Epithelial cell of prostate (primary cell): ENCODE results near the genes PRPF4B and CDYL.

GRCh38 chr6:3506872-3507160, 50.0 kb upstream of the SLC22A23 start:
- RRBS = no CpG with 5 or more reads among the region's 4 CpGs

GRCh38 chr6:3592340-3592768, 135.5 kb upstream of the SLC22A23 start:
- RRBS = no CpG with 5 or more reads among the region's 5 CpGs

DNA sequence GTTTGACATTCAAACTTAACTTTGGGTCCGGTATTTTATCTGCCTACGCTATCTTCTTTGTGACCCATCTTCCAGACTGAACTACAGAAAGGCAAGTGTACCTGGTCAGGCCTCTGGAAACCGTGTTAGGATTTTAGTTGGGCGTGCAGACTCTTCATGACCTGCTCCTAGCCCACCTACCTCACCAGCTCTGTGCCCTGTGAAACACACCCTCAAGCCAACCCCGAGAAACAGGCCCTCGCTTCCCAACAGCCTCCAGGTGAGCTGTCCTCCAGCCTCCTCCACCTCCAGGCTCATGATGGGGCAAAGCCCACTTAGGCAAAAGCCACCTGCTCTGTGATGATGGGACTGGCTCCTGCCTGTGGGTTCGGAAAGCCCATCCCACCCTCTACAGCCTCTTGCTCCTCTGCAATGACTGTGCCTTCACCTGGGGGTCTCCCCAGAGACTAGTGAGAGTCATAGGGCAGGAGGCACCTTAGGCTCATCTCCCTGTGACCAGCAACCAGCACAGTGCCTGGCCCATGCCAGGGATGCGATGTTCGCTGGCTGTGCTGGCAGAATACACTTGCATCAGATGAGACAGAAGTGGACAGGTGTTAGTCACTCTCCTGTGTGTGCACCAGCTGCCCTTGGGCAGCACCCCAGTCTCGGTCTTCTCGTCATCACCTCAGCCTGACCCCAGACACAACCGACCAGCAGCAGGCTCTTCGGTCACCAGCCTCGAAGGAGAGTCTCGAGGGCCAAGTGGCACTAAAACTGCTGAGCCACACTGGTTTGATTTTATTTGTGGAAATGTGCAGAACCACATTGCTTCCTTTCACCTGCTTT, 10.9 kb downstream of the PXDC1 start:
- RRBS = no CpG with 5 or more reads among the region's 15 CpGs

- RRBS = no CpG with 5 or more reads among the region's 6 CpGs
Observed at GRCh38 chr6:3808672-3809291, 40.4 kb upstream of the FAM50B start.

DNA sequence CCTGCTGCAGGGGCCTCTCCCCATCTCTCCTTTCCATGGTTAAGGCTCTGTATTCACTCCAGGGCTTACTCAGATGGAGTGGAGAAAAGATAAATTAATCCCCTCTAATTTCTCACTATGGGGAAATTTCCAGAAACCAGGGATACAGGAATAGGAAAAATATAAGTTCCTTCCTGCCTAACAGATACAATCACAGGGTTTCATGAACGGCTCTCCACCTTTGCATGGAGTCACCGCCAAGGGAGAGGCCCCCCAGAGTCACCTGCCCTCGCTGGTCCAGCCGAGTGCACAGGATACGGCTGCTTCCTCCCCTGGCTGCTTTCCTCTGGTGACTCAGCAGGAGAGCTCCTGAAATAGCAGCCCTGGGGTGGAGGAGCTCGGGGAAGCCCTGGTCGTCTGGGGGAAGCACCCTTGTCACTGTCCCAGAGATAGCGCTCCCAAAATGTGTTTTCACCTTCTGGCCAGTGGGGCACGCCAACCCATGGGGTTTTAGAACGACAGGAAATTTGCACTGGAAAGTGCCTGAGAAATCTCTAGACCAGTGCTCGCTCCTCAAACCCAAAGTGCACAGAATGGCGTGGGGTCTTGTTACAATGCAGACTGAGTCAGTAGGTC, 36.1 kb upstream of the FAM50B start:
- RRBS = no CpG with 5 or more reads among the region's 12 CpGs

DNA sequence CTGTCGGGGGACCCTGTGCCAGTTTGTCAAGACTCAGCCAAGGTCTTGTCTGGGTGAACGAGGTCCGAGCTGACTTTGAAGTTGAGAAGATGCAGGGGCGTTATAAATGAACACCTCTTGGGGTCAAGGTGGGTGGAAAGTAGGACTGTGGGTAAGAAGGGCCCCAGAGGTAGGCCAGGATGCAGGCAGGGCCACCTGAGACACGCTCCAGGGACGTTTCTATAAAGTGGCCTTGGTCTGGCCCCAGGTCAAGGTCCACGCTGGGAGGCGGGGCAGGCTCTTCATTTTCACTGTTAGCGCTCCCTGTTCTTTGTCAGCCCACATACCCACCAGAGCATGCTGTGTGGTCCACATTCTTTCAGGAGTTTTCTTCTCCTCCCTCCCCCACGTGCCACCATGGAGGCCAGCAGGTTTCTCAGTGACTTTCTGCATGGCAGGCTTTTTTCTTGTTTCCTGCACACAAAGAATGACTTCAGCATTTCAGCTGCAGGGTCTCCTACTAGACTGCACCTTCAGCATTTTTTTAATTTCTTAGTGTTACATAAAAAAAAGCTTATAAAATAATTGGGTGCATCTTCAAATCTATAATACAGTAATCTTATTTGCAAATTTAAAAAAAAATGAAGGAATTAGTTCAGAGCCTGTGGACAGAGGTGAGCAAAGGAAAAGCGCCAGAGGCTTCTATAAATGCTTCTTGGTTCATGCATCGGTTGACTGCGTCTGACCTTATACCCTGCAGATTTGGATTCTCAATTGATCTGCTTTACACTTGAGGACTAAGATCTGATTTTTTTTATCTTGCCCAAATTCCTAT, 57.5 kb downstream of the FAM50B start:
- RRBS = no CpG with 5 or more reads among the region's 13 CpGs

DNA sequence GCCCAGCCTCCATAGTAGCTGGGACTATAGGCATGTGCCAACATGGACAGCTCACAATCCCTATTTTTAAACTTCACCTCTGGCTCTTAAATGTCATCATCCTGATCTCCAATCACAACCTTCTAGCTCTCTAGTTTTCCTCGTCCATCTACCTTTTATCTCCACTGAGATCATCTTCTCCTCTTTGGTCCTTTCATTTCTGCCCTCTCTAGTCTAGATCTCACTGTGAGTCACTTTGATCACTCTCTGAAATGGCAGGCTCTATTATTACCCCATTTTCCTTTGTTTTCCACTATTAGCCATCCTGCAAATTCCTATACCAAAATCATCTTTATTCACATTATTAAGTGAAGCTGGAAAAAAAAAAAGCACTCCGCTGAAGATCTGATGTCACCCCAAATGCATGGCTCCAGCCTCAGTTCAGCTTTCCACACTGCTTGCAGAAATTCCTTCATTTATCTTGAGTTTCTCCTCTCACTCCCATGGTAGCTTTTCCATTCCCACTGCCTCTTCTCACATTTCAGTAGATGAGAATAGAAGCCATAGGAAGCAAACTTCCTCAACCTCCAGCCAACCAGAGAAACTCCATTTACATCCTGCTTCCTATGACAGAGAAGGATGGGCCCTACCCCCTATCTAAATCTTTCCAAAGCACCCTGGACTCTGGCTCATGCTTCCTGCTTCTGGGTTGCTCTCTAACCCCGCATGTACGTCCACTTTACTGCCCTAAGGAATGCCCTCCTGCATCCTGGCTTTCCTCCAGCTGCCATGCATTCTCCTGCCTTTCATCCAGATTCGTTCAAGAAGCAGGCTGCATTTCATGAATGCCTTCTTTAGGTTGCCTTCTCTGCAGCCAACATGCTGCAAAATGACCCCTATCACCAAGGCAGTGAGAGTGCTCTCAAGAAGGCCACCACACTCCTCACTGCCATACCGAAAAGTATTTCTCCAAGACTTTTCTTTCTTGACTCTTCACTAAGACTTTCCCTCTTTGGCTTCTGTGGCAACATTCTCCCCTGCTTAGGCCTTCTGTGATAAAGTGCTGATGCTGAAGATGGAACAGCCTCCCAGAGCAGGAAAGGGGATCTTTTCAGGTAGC, 34.2 kb upstream of the PRPF4B start:
- RRBS = no CpG with 5 or more reads among the region's 6 CpGs

- RRBS = 1% methylated on average over 8 of the region's 38 CpGs
Observed at GRCh38 chr6:4021001-4021536, at the start of gene PRPF4B. Gene PRPF4B, plus strand, starts transcription at chr6:4021300.

DNA sequence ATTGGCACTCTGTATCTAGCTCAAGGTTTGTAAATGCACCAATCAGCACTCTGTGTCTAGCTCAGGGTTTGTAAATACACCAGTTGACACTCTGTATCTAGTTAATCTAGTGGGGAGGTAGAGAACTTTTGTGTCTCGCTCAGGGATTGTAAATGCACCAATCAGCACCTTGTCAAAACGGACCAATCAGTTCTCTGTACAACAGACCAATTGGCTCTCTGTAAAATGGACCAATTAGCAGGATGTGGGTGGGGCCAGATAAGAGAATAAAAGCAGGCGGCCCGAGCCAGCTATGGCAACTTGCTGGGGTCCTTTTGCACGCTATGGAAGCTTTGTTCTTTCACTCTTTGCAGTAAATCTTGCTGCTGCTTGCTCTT, 11.8 kb upstream of the FAM217A start:
- RRBS = no CpG with 5 or more reads among the region's 5 CpGs

DNA sequence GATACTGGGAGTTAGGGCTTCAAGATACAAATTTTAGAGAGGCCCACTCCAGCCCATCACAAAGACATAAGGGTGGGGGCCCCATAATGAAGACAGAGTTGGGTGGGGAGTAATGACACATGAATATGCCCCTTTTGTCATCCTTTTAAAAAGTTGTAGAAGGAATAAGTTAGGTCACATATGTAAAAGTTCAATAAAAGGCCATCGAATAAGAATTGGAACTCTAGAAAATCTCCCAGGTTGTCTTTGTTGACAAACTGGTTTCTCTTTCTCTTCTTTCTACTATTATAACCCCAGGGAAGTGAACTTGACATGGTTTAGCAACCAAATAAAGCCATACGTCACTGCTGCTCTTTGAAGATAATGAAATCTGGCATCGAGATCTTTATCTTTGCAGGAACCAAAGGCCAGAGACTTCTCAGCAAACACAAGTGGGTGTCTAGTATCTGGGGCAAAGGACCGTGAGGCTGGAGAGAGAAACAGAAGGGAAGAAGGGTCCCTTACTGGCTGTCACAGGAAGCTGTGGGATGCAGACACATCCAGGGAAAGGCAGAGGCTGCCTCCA, 286.7 kb upstream of the CDYL start:
- RRBS = no CpG with 5 or more reads among the region's 4 CpGs

- RRBS = 1% methylated on average over 58 of the region's 161 CpGs
Observed at GRCh38 chr6:4775964-4777027, at the start of gene CDYL. Gene CDYL, plus strand, starts transcription at chr6:4776404.

DNA sequence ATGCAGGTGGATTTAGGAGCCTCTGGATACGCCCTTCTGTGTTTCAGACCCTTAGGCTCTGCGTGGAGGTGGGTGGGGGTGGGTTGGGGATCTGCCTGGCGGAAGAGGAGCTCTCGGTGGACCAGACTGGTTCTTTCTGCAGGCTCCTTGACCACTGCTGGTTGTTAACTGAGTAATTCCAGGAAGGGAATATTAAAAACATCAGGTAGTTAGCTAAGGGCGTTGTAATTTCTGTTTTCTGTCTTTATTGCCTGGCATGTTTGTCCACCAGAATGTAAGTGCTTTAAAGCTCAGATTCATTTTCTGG, 5.7 kb downstream of the CDYL start:
- RRBS = no CpG with 5 or more reads among the region's 5 CpGs

- RRBS = no CpG with 5 or more reads among the region's 14 CpGs
Observed at GRCh38 chr6:4855804-4856917, 80.0 kb downstream of the CDYL start.

GRCh38 chr6:4891622-4892627, 111.9 kb downstream of the RPP40 start:
- RRBS = 89% methylated on average over 3 of the region's 35 CpGs

GRCh38 chr6:5108012-5108569, 22.9 kb downstream of the PPP1R3G start:
- RRBS = no CpG with 5 or more reads among the region's 10 CpGs

DNA sequence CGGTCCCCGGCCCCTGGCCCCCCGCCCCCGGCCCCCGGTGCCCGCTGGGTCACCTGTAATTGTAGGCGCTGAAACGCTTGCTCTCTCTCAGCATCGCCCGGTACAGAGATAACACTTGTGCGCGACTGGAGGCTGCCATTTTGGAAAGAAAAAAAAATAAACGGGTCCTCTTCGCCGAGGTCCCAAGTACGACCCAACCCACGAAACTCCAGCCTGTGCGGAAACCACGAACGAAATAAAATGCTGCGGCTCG, 229 bp downstream of the LYRM4 start:
- RRBS = 1% methylated on average over 6 of the region's 22 CpGs

DNA sequence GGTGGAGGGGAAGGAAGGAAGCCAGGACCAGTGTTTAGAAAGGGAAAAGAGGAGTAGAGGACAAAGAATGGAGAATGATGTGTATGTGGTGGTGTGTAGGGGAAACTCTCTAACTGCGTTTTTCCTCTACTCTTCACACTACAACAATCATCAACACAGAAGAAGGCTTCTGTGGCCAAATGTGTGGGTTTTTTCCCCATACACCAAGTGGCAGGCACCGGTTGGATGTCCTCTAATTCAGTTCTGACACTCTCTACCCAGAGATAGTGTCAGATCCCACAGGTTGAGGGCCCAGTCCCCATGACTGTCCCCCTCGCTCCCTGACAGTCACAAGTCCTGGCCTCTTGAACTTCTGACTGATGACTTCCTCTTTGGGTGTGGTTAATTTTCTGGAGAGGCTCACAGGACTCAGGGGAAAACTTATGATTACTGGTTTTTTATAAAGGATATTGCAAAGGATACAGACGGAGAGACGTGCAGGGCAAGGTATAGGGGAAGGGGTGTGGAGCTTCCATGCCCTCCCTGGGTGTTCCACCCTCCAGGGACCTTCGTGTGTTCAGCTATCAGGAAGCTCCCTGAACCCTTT, 33.0 kb downstream of the FARS2 start:
- RRBS = no CpG with 5 or more reads among the region's 6 CpGs

DNA sequence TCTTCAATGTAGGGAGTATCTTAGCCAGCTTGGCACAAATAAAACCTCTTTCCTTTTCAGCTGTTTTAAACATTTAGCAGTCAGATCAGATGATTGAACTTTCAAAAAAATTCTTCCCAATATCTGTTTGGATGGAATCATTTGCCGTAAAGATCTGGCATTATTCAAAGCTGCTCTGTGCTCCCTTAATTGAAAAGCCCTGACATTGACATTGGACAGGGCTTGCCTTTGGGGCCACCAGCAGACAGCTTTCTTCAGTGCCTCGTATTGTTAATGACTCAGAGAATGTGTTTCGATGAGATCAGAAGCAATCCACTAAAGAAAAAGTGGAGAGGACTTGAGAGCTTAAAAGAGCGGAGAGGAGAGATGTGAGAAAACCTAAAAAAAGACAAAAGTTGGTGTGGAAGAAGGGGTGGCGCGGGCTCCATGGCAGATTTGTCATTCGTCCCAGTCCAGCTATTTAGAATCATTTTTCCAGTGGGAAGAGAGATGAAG, 343.4 kb downstream of the NRN1 start:
- RRBS = no CpG with 5 or more reads among the region's 7 CpGs

DNA sequence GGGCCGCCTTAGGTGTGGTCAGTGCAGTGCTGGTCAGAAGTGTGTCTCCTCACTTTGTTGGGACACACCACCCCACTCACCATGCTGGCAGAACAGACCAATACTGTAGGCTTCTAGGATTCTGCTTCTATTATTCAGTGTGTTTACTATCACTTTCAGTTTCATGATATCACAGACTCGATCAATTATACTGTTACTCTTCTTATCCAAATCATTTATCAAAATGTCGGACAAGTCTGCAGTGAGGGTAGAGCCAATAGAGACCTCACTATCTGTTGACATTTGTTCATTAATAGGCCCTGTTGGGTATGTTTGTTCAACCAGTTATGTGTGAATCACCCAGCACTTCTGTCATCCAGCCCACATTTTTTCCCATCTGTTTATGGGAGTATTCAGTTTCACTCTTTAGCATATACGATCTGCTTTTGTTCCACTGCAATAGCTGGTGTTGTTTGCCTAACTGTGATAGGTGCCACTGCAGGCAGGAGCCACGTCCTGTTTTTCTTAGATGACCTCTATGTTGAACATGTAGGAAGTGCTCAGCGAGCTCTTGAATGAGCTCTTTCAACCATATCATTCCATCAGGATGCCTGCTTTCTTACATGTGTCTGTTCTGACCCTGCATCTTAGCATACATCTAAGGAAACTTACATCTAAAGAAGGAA, 140.1 kb downstream of the NRN1 start:
- RRBS = no CpG with 5 or more reads among the region's 6 CpGs

DNA sequence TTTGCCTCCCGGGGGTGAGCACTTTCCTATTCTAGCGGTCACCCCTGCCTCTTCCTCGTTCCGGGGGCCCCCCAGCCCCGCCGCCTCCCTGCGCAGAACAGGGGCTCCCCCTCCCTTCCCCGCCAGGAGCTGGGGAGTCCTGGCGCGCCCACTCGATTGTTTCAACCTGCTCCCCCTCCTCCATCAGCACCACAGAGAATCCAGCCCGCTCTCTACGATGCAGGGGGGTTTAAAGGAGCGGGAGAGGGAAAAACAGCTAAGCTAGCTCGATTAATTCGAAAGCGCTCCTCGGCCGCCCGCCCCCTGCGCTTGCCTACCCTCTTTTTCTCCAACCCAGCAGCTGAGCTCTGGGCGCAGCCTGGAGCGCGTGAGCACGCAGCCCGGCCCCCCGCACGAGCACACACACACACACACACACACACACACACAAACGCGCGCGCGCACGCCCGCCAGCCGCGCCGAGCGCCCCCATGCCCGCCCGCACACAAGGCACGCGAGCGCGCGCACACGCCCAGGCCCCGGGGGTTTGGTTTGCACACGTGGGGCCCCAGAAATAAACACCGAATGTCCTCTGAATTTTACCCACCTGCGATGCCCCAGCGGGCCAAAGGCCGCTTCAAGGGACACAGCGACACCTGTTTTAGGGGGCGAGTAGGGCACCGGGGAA, 578 bp upstream of the NRN1 start:
- RRBS = no CpG with 5 or more reads among the region's 56 CpGs